Bronchus (tissue), 1 donor: ENCODE results near the genes POPDC2 and LRRC58.

GRCh38 chr3:117481706-117481942 lies 1036.3 kb upstream of the LSAMP start:
- PRO-cap = no peak

- PRO-cap = no peak
These were observed 1293.2 kb upstream of the LSAMP start for GRCh38 chr3:117738487-117738908.

DNA sequence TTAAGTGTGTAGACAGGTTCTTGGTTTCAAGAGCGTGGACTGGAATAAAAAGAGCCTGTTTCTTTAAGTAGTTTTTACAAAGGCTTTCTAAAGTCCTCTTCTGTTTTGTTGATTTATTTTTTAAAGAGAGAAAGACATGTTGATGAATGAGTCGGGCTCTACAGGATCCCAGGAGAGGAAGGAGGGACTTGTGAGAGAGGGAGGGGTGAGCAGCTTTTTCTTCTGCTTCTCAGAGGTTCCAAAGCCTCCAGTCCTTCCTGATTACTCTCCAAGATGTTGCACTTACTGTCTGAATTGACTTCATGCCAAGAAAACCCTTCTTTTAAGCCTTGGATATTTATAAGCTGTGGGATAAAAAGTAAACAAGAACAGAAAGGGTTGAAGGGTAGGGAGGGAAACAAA lies 457.4 kb downstream of the IGSF11 start:
- PRO-cap = no peak

DNA sequence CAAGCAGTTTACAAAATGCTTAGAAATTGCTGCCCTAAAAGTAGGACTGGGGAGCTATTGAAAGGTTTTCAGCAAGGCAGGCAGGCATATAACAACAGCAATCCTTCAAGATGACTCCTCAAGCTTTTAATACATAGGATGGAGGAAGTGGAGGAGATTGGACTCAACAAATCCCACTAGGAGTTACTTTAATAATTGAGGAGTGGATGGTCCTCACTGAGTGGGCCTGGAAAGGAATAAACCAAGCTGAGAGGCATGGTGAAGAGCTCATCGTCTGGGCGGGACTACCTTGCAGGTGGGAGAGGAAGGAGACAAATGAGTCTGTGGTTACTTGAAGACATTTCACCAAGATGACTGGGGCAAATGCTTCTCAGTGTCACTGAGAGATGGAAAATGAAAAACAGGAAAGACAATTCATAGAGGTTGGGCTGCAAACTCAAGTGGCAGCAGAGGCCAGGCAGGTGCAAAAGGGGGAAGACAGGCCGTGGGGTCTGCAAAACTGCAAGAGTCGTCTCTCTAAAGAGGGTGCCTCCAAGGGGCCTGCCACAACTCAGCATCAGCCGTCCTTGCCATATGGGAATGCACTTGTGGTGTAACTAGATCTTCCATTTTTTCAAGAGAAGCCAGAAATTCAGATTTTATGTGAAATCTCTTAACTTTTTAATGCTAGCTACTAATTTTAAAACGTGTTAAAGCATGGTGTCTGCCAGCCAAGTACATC lies 1.5 kb upstream of the ARHGAP31 start:
- PRO-cap = no peak

- PRO-cap = bidirectional peak, plus-strand start at chr3:119323062, minus-strand start at chr3:119323130; unidirectional peak, minus-strand start at chr3:119323487
These were observed 28.9 kb downstream of the ARHGAP31 start for GRCh38 chr3:119322901-119323750.

GRCh38 chr3:119352080-119353418 lies 58.4 kb downstream of the ARHGAP31 start:
- PRO-cap = no peak

GRCh38 chr3:119455635-119456321 lies 7.6 kb downstream of the TMEM39A start:
- PRO-cap = no peak

GRCh38 chr3:119517071-119517422 lies 18.7 kb downstream of the TIMMDC1 start:
- PRO-cap = no peak

DNA sequence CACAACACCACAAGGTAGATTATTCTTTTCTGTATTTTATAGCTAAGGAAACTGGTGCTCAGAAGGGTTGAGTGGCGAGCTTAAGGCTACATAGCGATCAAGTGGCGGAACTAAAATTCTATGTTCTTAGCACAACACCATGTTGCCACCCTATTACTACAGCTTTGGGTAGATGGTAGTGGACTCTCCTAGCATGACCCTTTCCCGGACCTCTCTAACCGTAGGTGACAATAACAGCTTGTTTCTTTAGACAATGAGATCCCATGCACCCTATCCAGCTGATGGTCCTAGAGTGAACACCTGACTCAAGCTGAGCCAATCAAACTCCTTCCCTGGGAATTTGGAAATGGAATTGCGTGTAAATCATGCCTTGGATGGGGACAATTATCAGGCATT lies 4.7 kb downstream of the POPDC2 start:
- PRO-cap = no peak

DNA sequence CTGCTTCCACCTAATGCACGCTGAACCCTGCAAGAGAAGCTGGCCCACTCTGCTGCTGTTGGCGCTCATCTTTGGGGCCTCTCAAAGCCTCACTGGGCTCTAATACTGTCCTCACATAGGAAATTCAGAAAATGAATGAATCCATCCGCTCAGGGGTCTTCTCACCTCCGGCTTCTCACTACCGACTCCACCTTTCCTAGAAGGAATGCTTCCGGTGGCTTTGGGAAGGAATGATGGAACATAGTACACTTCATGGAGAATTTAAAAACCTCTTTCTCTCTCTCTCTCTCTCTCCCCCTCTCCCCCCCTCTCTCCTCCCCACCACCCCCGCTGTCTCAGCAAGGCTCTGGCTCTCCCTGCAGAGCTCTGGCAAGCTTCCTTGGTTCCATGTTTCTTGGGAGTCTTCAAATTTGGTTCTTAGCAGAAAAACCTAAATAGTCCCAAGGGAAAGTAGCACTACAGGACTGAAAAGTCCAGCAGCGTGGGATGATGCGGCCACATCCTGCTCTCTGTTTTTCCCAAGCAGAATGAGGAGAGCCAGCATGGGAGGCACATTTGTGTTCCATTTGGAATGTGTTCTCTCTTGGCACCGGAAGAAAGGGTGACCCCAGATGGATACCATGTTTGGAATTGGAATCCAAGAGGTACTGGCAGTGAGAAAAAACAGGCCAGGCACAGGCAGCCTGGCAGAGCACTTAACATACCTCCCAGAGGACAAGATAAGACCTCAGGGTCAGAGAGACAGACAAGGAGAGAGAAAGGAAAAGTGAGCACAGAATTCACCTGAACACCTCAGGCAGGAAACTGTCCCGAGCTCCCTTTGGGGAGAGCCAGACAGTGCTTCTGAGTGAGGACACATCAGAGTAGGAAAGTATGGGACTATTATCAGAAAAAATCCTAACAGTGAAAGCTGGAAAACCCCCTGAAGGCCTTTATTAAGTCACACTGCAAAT lies at the start of gene POPDC2:
Gene POPDC2, minus strand, starts transcription at position 235 of the 953 bp plus-strand sequence.
- PRO-cap = no peak

- PRO-cap = no peak
These were observed 4.5 kb downstream of the NR1I2 start for GRCh38 chr3:119786183-119787006.

GRCh38 chr3:119958596-119958972 lies 135.7 kb downstream of the GSK3B start:
- PRO-cap = no peak

- PRO-cap = no peak
These were observed 51.1 kb downstream of the GSK3B start for GRCh38 chr3:120043097-120043613.

DNA sequence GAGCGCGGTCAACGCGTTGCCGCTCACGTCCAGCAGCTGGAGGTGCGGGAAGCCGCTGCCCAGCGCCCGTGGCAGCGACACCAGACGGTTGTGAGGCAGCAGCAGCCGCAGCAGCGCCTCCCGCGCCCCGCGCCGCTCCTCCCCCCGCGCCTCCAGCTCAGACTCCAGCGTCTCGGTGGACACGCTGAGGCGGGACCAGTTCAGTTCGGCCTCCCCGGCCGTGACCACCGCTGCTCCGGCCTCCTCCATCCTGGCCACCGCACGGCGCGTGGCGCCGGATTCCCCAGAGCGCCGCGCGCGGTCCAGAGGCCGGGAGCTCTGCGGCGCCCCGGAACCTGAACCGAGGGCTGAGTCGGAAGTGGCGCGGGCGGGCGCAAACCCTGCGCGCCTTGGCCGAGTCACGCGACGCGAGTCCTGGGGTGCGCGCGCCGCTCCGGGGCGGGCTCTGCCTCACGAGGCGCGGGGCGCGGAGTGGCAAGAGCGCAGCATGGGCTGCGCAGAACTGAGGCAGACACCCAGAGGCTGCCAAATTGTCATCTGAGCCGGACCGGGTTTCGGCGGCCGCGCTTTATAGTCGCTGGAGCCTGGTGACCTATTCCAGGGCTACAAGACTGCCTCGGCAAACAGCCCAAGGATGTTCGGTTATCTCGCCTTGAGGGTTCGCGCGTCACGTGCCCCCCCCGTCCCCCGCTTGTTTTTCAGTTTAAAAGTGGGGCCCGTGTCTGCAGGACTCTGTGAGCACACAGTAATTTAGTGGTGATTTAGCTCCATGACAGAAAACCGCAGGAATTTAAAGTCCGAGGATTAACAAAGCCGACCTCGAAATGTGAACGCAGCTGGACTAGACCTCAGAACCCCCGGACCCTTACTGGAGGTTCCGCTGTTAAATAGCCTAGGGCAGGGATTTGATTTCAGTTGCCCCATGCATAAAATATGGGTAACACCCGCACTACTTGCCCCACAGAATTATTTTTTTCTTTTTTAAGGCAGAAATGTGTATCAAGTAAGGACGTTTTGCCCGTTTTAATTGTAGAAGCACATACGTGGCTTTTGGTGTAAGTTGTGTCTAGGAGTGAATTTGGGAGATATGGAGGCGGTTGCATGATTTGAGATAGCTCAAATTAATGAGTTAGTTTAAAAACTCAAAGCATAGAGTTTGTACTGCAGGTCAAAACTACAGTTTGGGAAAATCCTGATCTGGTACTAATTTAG lies at the start of gene LRRC58:
Gene LRRC58, minus strand, starts transcription at position 360 of the 1,212 bp plus-strand sequence.
- PRO-cap = bidirectional peak, plus-strand start at position 453 of the sequence, minus-strand start at position 320 of the sequence

DNA sequence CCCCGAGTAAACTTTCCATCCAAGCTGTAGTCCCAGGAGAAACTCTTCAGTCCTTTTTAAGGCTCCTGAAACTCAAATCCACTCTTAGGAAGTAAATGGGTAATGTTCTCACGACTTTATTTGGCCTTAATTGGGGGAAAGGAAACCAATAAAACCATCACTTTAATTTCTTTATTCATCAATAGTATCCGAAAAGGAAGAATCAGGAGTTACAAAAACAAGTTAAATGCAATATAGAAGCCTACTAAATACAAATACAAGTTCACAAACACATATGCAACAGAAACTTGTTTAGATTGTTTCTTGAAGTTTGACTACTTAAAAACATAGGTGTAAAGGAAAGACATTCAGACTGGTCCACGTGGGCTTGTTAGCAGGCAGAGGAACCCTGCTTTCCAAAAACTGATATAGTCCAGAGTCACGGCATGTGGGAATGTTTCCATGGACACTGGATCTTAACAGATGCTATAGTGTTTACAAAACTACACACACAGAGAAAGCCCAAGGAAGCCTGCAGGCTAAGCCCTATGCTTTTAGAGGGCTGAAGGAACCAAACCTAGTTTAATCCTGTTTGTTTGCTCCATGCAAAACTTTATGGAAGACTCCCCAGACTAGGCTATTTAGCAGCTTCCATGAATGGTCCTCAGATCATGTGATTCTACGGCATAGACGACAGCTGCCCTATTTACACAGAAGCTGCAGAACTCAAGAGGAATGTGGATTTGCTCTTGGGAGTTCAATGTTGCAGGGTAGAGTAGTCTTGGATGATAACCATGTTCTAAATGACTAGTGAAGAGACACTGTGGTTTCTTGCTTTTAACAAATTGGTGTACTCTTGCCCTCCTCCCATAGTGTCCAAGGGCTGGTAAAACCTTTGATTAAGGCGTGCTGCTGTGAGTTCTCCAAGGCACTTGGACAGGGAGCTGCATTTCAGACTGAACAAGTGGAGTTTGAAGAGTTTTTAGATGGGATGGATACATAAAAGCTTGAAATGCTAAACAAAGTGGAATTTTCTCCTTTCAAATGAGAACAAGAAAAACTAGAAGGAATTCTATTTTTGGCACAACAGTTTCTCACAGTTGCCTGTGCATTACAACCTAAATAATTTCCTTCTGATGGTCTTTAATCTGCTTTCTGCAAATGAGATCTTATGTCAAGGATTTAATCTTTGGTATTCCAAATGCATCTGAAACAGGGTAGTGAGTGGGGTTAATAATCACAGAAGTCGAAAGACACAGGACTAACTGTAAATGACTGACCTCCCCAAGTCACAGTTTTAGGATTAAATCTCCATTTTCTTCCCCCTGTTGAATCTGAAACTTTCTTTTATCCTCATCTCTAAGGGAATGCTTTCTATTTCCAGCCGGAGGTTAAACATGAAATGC lies 45.5 kb upstream of the LRRC58 start:
- PRO-cap = no peak

- PRO-cap = no peak
These were observed 46.5 kb upstream of the LRRC58 start for GRCh38 chr3:120395600-120396159.

DNA sequence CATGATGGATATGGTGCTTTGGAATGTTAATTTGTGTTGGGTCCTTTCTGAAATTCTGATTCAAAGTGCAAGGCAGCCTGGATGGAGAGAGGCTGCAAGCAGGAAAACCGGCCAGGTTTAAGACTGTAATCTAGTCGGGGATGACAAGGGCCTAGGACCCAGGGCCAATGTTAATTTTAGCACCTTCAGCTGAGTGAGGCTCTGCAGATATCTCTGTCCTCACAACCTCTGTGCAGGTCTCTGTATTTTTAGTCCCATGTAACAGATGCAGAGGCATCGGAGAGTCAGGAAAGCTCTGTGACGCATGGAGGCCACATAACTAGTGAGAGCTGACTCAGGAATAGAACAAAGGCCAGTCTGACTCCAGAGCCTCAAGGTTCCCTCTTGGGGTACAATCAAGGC lies 31.1 kb downstream of the FSTL1 start:
- PRO-cap = no peak

- PRO-cap = no peak
These were observed 11.9 kb downstream of the FSTL1 start for GRCh38 chr3:120438813-120439286.

DNA sequence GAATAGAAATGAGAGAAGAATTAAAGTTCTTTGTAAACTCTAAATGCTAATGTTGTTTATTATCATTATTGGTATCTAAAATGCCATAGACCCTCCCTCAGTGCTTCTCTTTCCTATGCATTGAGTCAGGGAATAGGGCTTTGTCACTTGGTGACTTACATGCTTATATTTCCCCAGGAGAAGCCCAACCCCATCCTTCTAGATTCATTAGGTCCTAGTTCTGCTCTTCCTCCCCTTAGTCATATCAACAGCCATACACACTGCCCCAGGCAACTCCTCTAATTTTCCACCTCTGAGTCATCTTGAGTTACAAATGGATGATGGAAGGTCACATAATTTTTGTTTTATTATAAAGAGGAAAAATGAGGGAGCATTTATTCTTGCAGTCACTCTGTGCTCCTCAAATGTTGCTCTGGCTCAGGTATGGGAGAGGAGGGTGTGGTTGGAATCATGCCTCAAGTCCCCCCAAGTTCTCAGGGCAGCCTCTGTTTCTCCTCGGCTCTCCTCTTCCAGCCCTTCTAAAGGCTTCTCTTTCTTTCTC lies 45.5 kb upstream of the FSTL1 start:
- PRO-cap = no peak

DNA sequence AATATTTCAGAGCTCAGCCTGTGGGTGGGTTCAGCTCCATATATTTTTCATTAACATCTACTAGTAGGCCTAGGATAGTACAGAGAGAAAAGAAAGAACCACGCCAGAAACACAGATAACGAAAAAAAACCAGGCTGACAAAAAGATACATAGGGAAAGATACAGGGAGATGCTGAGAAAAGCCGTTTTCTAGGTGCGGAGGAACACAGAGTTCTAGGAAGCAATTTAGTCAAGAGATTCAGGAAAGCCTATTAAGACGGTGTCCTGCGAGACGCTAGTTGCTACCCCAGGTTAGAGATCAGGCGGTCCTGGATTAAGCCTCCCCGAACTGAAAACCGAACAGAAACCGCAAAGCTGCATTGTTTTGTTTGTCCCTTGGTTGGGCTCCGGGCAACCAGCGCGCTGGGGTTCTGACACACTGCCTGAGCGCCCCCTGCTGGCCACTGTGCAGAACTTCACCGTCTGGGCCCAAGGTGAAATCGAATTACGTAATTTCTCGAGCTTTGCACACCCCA lies 37.4 kb upstream of the NDUFB4 start:
- PRO-cap = unidirectional peak, minus-strand start at position 300 of the sequence